RPMI7951 (cell line): ENCODE data around the genes SETD4 and CBR1.

GRCh38 chr21:35226247-35226738, 177.2 kb upstream of the RUNX1 start:
- RAMPAGE, long total RNA, result no peak

DNA sequence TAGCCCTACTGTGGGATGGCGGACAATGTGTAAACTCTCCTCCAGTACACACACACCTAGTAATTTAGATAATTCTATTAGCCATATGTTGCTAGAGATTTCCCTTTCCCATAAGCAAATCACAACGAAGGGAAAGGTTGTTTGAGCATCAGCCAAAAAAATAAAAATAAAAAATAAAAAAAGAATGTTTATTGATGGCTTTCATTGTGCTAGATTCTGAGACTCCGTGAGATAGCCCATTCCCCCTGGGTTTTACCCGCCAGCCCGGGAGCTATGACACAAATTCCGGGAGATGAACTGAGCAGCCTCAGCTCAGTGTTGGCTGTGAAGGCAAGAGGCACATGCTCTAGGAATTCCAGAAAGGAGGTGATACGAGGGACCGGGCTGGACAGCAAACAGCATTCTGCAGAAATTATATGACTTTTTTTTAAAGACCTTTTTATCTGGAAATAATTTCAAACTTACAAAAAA, 378.5 kb upstream of the RUNX1 start:
- RAMPAGE, long total RNA, result no peak

DNA sequence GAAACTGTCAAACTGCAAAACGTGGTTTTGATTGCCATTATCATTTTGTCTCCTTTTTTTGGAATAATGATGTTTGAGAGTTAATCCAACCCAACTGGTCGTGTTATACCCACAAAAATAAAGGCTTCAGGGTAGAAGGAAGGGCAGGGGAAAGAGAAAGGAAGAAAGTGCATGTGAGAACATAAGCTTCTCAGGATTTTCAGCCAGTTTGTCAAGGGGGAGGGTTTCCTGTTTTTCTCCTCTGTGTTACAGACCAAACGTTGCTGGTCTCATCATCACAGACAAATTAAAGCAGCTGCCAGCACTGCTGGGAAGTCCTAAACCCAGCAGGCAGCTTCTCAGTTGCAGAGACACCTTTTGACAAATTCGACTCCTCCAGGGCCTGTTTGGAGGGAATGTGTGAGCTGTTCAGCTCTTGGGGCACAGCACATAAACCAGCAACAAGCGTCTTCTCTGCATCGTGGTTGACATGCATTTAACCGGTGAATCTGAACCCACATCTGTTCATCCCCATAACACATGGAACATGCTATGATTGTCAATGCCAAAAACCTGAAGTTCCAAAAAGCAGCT, 454.5 kb upstream of the RUNX1 start:
- RAMPAGE, long total RNA, result no peak

DNA sequence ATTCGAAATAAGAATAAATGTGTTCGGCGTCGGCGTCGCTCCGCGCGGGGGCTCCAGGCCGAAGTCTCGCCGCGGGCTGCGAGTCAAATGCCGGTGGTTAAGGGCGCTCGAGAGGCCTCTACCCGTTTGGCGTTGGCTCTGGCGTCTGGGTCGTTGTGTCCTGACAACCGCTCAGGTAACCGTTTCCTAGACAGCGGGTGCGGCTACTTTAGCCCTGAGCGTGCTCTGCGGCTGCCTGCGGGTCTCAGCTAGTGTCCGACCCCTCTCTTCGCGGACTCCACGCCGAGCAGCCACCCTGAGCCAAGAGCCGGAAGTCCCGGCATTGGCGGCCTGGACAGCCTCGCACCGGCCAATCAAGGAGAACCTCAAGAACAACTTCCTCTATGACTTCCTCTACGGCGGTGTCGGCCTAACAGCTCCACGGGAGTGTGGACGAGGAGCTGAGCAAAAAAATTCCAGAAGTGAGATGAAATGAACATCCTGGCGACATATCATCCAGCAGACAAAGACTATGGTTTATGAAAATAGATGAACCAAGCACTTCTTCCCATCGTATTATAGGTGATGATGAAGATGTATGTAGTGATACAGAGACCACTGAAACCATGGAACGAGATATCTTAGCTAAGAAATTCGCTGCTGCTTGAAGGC, 173.3 kb downstream of the SETD4 start:
- RAMPAGE, long total RNA, result no peak

DNA sequence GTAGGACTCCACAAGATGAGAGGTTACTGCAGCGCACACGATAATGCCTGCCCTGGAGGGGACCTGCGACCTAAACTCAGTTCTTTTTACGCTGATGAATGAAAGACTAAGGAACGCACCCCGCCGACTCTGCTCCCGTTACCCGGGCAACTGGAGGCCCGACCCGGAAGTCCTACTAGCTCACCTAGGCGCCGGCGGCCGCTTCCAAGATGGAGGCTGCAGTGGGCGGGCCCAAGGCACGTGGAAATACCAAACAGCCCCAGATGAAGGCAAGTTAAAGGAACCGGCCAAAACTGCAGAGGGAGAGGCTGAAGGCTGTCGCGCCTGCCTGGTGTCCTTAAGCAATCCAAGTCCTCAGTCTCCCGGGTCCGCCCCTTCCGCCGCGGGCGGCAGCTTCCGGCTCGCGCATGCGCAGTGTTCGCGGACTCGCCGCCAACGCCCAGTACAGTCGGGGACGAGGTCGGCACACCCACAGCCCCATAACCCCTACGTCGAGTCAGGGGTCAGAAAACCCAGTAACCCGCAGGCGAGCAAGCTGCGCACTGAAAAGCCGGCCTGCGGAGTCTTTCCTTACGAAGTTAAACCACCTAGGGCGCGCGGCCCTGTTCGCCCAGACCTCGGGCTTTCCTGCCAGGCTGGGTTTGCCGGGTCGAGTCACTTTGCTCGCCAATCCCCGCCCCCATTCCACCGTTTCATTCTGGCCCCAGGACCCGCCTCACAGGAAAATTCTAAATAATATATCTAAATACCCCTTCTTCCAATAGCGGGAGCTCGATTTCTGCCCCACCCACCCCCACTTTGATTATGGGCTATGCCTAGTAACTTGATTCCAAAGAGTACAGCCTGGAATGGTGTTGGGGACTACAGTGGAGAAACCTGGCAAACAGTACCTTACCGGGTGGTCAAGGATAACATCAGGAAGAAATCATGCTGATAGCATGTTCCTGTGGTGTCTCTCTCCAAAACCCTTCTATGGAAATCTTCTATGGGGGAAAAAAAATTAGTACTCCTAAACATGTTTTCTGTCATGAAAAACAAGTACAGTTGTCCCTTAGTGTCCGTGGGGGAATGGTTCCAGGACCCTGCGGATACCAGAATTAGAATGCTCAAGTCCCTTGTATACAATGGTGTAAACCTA, at the start of gene SETD4:
SETD4 (minus strand) TSS at position 364 of the 1,138 bp plus-strand sequence.
- RAMPAGE, long total RNA, result start-site peak on the minus strand centred at position 361 of the sequence, 37 bp wide, 17 and 27 reads in 2 replicates

- RAMPAGE, long total RNA, result start-site peak on the plus strand at chr21:36069977-36070025, 827 and 203 reads in 2 replicates
Measured at GRCh38 chr21:36069617-36070624, at the start of gene CBR1. Gene CBR1 (plus strand): TSS chr21:36070024.

DNA sequence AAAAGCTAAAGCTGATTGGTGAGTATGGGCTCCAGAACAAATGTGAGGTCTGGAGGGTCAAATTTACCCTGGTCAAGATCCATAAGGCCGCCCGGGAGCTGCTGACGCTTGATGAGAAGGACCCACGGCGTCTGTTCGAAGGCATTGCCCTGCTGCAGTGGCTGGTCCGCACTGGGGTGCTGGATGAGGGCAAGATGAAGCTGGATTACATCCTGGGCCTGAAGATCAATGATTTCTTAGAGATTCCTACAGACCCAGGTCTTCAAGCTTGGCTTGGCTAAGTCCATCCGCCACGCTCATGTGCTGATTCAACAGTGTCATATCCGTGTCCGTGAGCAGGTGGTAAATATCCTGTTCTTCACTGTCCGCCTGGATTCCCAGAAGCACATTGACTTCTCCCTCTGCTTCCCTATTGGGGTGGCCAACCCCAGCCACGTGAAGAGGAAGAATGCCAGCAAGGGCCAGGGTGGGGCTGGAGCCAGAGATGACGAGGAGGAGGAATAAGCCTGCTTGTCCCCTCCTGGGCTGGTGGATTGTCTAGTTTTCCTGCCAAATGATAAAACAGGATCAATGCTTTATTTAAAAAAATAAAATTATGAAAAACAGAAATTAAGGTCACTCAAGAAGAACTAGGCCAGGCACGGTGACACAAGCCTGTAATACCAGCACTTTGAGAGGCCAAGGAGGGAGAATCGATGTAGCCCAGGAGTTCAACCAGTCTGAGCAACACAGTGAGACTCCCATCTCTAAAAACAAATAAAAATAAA, 2.2 kb upstream of the CBR3 start:
- RAMPAGE, long total RNA, result no peak

GRCh38 chr21:36159428-36159986, 2.9 kb downstream of the DOP1B start:
- RAMPAGE, long total RNA, result no peak

DNA sequence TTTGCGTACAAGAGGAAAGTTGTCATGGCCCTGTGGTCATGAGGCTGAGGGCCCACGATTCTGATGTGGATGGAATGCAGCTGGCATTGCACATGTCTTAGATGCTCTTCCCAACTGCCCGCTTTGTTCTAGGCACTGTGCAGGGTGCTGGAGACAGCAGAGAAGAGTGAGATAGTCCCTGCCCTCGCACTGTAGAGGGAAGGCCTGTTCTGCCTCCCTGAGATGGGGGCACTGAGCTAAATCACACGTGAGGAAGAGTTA, 40.7 kb downstream of the DOP1B start:
- RAMPAGE, long total RNA, result no peak

GRCh38 chr21:36203533-36204120, 47.0 kb downstream of the DOP1B start:
- RAMPAGE, long total RNA, result no peak

DNA sequence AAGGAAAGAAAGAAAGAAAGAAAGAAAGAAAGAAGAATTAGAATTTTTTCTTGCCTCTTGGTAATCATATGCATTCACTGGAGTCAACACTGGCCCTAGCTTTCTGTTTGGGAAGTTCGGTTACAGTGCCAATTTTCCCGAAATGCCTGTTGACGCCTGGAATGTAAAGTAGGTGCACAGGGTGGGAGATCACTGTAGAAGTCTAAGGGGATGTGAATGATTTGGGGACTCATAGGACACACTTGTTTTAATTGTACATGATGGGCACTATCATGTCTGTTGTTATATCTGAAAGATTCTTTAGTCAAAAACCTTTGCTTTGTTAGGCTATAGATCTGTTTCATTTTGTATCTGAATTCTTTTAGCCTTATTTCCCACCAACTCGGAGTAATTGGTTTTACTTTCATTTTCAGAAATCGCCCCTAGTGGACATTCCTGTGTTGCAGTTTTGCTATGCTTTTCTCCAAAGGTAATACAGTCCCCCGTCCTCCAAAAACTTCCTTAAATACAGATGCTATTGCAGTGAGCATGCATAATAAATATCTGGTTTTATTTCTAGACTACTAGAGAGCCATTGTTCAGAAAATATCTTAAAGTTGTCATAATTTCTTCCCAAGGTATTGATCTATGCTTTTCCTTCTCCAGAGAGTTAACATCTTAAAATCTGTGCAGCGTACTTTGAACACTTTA, 59.6 kb upstream of the MORC3 start:
- RAMPAGE, long total RNA, result no peak

DNA sequence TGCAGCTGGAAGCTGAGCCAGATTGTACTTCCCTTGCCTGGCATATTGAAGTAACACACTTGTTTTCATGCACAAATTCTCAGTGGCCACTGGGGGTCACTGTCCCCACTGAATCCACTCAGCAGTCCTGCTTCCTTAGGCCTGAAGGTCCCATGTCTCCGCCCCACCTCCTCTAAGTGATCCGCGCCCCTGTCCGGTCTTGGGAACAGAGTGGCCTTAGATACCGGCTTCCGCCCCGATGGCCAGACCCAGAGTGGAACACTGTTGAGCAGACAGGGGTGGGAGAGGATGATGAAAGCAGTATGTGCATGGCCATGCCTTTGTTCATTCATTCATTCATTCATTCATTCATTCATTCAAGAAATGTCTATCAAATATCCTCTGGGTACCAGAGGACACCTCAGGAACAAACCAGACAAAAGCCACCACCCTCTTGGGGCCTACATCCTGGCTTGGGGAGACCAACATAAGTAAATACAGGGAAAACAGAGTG, 34.9 kb downstream of the CHAF1B start:
- RAMPAGE, long total RNA, result no peak

DNA sequence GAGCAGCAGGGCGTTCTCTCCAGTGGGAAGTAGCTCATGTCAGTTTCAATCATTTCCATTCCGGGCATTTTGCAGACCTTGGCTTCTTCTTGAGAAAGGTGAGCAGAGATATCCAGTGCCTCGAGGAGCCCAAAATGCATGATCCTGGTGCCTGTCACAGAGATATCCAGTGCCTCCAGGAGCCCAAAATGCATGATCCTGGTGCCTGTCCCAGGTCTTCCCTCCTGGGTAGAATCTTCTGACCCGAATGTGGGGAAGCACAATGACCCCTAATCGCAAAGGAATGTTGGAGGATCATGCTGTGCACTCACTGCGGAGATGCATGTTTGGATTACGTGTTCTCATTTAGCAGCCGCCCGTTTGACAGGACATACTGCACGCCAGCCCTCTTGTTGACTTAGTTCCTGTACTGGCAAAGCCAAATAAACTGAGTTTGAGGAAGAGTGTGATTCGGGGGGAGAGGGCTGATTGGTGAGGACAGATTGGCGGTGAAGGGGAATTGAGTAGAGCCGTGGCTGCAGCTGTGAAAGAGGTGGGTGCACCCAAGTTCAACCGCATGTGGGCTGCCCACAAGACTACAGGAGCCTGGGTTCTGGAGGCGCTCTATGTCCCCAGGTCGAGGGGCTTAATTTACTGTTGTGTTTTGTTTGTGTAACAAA, 85.9 kb upstream of the SIM2 start:
- RAMPAGE, long total RNA, result no peak

- RAMPAGE, long total RNA, result no peak
Measured at GRCh38 chr21:36662071-36662338, 36.9 kb upstream of the SIM2 start.

GRCh38 chr21:36699677-36700298, 873 bp downstream of the SIM2 start:
- RAMPAGE, long total RNA, result no peak

DNA sequence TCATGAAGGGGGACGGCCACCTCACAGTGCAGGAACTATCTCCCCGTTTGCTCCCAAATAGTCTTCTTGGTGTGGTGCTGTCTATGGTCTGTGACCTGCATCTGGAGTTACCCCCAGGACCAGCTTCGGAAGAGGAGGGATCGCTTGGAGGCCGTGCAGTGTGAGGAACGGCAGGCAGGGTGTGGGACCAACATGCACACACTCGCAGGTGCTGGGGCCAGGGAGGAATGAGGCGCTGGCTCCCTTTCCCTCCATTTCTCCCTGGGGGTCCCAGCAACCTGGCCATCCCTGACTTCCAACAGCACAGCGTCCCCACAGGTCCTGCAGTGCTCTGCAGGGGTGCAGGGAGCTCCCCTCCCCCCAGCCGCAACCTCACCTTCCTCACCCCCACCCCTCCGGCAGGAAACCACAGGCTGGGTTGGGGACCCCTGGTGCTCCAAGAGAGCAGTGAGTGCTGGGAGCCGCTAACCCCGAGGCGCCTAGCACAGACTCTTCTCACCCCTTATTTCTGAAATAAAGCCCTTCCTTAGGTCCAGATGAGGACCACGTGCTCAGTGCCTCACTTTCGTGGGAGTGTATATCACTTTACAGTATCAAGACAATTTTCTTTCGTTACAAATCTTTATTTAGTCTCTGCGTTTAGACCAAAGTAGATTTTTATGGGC, 7.2 kb downstream of the SIM2 start:
- RAMPAGE, long total RNA, result no peak

DNA sequence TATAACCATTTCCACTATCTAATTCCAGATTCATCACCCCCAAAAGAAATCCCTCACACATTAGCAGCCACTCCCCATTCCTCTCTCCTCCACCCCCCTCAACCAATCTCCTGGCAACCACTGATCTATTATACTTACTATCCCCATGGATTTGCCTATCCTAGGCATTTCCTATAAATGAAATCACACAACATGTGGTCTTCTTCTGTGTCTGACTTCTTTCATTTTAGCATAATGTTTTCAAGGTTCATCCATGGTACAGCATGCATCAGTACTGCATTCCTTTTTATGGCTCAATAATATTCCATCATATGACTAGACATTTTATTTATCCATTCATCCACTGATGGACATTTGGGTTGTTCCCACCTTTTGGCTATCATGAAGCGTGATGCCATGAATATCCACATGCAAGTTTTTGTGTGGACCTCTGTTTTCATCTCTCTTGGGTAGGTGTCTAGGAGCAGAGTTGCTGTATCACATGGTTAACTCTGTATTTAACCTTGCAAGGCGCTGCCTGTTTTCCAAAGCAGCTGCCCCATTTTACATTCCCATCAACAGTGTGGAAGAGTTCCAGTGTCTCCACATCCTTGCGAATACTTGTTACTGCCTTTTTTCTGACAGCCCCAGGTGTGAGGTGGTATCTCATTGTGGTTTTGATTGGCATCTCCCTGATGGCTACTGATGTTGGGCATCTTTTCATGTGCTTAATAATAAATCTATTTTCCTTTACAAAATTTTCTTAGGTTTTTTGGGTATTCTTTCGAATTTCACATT, 104.4 kb downstream of the HLCS start:
- RAMPAGE, long total RNA, result no peak

- RAMPAGE, long total RNA, result no peak
Measured at GRCh38 chr21:36909405-36910424, 56.8 kb downstream of the HLCS start.

- RAMPAGE, long total RNA, result no peak
Measured at GRCh38 chr21:37074548-37075523, 1.8 kb downstream of the TTC3 start.

DNA sequence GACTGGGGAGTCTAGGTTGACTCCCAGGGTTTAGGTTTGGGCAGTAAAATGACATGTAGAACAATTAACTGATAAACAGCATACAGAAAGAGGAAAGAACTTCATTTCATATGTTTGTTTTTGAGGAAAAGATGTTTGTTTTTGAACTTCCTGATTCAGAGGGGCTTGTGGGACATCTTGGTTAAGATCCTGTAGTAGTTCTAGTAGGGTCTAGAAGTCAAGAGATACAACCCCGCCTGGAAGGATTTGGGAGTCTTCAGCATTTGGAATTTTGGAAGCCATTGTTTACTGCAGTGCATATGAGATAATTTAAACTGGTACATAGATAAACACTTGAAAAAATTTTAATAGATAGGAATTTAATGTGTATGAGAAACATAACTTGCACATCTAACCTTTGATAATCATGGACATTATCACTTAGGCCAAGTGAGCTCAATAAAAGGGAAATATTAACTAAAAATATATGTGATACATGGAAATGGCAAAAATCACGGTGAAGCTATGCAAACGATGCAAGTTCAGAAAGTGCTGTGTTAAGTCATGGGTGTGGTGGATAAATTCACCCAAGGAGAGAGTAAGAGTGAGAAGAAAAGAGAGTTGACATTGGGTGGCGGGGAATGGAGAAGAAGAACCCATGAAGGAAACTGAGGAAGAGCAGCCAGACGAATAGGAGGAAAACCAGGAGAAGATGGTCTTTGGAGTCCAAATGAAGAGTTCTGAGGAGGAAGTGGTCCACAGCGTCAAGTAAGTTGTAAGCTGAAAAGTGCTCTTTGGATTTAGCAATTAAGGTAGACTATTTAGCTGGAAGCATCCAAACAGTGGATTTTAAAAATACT, 10.8 kb downstream of the TTC3 start:
- RAMPAGE, long total RNA, result no peak